Epithelial cell of proximal tubule (primary cell): ENCODE results near the gene CERK.

GRCh38 chr22:46578069-46578436 lies 40.6 kb upstream of the CELSR1 start:
- RAMPAGE, long total RNA = no peak
- RRBS = no CpG with 5 or more reads among the region's 4 CpGs

GRCh38 chr22:46600190-46600829 lies 19.9 kb upstream of the GRAMD4 start:
- RAMPAGE, long total RNA = no peak
- RRBS = no CpG with 5 or more reads among the region's 16 CpGs

DNA sequence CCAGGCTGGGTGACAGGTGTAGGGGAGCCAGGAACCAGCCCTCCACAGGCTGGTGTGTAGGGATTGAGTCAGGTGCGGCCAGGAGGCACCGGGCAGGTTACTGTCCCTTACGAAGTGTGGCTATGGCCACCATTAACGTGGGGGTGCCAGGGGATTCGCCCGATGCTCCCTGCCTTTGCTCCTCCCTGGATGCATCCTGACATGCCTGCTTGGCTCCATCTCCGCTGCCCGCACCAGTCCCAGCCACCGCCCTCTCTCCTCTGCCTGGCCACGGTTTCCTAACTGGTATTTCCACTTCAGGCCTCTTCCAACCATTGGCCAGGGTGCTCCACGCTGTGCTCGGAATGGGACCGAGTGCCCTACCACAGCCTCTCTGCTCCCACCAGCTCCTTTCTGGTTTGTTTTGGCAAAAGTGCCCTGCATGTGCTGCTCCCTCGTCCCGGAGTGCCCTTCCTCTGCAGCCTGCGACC lies 12.8 kb upstream of the GRAMD4 start:
- RAMPAGE, long total RNA = no peak
- RRBS = 86% methylated on average over 2 of the region's 16 CpGs

DNA sequence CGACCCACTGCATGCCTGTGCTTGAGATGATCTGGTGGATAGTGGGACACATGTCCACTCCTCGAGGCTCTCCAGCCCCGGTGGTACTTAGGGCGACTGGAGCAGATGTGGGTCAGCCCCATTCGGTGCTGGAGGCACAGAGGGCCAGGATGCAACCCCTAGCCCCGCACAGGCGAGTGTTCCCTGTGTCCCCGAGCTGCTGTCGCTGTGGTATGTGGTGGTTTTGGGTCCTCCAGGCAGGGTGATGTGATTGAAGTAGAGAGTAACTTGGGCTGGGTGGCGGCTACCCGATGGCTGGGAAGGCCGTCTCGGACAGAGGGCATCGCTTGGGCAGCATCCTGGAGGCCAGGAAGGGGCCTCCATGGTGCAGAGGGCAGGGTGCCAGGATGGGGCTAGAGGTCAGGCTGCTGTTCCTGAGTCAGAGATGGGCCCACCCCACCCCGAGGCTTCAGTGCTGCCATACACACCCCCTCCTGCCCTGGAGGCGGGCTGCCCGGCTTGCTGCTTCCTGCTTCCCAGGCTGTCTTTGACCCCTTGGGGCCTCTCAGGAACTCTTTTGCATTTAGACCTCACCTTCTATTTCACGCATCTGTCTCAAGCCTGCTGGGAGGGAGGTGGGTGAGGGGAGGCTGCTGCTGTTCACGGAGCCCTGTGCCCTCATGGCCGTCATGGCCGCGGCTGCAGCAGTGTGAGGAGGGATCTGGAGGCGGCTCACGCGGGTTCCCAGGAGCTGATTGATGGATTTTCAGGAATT lies 6.7 kb upstream of the GRAMD4 start:
- RAMPAGE, long total RNA = no peak
- RRBS = 52% methylated on average over 3 of the region's 25 CpGs

DNA sequence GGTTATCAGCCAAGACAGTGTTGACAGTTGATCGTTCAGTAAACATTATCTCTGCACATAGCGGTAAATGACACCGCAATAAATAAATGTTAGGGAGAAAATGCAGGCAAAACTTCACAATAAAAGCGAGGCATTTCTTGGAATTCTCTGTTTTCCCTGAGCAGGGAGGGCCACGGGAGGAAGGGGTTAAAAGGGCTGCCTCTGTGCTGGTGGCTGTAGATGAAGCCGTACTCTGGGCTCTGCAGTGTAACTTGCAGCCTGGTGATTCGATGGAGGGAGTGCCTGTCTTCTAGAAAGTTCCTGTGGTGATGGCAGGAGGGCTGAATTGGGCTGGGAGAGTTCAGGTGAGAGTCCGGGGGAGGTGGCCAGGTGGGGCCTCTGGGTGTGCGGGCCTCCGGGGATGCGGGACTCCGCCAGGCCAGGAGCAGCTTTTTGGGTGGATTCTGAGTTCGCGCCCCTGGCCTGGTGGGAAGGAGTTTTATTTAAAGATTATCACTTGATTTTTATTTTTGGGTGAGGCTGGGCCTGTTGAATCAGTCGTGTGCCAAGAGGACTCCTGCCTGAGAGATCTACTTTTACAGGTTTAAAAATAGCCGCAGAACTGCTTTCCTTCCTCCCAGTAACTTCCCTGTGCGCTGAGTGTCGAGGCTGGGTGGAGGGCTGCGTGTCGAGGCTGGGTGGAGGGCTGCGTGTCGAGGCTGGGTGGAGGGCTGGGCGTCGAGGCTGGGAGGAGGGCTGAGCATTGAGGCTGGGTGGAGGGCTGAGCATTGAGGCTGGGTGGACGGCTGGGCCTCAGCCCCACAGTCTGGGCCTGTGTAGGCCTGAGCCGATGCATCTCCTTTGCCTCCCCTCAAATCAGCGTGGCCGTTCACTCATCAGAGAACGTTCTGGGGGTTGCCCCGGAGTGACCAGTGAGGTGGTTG lies 29.7 kb downstream of the GRAMD4 start:
- RAMPAGE, long total RNA = no peak
- RRBS = 92% methylated on average over 3 of the region's 30 CpGs

DNA sequence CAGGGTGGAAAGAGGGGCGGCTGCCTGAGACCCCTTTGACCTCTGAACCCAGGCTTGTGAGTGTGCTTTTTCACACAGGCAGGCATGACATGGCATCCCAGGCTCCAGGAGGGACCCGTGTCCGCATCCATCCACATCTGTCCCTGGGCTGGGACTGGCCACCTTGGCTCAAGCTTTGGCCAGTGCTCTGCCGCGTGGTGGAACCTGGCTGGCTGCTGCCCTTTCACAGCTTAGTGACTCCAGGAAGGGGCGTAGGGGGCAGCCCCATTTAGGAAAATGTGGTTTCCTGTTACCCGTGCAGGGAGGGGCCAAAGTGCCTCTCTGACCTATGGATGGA lies 33.2 kb downstream of the GRAMD4 start:
- RAMPAGE, long total RNA = no peak
- RRBS = no CpG with 5 or more reads among the region's 7 CpGs

DNA sequence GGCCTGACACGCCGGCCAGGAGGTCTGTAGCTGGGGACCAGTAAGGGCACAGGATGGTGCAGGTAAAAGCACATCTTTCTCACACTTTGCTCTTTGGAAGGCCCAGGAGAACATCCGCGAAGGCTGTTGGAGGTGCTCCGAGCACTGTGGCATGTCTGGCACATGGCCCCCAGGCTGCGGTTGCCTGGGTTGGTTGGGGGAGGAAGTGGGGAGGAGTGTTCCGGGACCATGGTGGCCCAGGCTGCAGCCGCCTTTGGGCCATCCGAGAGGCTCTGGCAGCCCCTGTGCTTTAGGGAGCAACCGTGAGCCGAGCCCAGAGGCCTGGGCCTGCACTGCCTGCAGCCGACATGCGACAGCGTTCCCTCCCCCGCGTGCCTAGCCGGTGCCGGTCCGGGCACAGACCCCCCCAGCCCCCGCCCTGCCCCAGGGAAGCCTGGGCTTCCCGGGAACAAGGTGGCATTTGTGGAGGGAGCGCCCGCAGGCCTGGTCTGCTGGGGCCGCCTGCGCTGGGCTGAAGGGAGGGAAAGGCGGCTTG lies 57.9 kb downstream of the GRAMD4 start:
- RAMPAGE, long total RNA = no peak
- RRBS = 83% methylated on average over 3 of the region's 26 CpGs

GRCh38 chr22:46694746-46695612 lies 43.1 kb downstream of the CERK start:
- RAMPAGE, long total RNA = no peak
- RRBS = 100% methylated on average over 1 of the region's 18 CpGs

DNA sequence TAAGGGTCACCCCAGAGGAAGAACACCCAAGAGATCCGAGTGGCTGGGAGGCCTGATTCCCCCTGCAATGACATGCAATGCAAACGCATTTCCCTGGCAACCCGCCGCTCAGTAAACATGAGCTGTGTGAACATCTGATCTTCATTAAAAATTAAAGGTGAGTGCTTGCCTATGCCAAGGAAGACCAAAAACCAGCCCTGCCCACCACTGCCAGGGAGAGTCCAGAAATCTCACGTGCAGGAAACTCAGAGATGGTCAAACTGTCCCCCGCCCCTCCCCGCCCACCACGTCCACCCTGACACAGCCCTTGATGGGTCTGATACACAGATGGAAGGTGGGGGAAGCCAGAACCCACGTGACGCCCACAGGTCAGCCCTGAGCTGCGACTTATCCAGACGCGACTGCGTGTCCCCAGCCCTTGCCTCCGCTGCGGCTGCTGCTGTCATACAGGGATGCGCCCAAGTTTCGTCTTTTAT lies 11.5 kb downstream of the CERK start:
- RAMPAGE, long total RNA = no peak
- RRBS = no CpG with 5 or more reads among the region's 18 CpGs

- RAMPAGE, long total RNA = no peak
- RRBS = 100% methylated on average over 1 of the region's 10 CpGs
These were observed 10.7 kb downstream of the CERK start for GRCh38 chr22:46727260-46727822.

DNA sequence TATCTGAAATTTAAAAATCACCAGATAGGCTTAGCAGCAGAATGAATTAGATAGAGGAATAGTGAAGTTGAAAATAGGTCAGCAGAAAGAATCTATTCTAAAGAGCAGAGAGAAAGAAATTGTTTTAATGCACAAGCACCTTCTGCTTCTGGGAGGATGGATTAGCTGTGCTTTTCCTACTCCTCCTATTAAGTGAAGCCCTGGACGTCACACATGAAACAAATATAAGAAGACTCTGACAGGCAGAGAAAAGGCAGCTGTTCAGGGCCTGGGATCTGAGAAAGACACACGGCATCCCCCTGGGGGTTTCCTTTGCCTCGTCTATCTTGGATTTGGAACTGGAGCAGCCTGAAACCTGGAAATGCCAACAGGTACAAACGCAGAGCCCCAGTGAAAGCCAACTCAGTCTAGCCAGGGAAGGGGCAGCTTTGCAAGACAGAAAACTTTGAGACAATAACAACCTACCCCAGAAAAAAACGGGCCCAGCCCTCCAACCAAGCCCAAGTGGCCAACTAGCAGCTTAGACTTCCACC lies 7.5 kb downstream of the CERK start:
- RAMPAGE, long total RNA = no peak
- RRBS = no CpG with 5 or more reads among the region's 5 CpGs

- RAMPAGE, long total RNA = no peak
- RRBS = 13% methylated on average over 7 of the region's 30 CpGs
These were observed 6.6 kb downstream of the CERK start for GRCh38 chr22:46731240-46732162.

GRCh38 chr22:46734837-46735796 lies 2.9 kb downstream of the CERK start:
- RAMPAGE, long total RNA = no peak
- RRBS = no CpG with 5 or more reads among the region's 14 CpGs

GRCh38 chr22:46737956-46738785 lies at the start of gene CERK:
CERK (minus strand) TSS chr22:46738252.
- RAMPAGE, long total RNA = no peak
- RRBS = 2% methylated on average over 23 of the region's 109 CpGs

GRCh38 chr22:46740928-46741353 lies 2.9 kb upstream of the CERK start:
- RAMPAGE, long total RNA = no peak
- RRBS = no CpG with 5 or more reads among the region's 5 CpGs

GRCh38 chr22:46800608-46801028 lies 38.2 kb downstream of the TBC1D22A start:
- RAMPAGE, long total RNA = no peak
- RRBS = no CpG with 5 or more reads among the region's 5 CpGs

DNA sequence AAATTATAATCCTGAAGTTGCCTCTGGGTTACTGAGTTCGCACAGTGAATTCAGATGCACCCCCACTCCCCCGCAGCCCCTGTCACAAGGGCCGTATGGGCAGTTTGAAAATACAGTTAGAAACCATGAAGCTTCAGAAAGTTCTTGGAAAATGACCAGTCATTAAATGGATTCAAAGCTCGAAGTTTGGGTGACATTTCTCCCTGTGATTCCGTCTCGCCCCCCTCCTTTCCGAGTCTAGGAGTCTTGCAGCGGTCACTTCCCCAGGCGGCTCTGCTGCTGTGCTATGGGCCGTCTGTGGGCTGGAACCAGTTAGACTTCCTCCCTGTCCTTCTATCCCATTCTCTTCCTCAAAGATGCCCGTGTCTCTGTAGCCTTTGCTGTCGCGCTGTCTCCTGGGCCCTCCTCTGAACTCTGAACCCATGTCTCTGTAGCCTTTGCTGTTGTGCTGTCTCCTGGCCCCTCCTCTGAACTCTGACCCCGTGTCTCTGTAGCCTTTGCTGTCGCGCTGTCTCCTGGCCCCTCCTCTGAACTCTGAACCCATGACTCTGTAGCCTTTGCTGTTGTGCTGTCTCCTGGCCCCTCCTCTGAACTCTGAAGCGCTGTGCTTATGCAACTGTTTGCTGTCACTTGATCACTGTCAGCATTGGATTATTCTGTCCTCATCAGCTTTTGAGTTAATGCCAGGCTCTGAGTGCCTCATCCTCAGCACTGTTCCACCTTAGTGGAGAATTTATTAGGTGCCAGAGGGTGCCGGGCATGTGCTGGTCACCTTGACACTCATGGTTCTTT lies 173.1 kb downstream of the TBC1D22A start:
- RAMPAGE, long total RNA = no peak
- RRBS = no CpG with 5 or more reads among the region's 18 CpGs

DNA sequence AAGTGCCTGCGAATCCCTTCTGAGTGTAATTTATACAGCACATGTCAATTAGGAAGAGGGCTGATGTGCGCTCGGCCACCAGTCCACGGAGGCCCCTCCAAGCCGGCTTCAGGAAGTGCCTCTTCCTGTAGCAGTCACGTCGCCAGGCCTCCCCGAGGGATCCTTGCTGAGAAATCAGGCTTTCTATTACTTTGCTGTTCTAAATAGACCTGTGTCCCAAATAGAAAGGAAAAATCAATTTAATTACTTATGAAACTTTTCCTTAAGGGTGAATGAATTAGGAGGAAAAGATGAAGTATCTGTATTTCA lies 180.1 kb downstream of the TBC1D22A start:
- RAMPAGE, long total RNA = no peak
- RRBS = no CpG with 5 or more reads among the region's 8 CpGs

GRCh38 chr22:47129862-47130529 lies 367.5 kb downstream of the TBC1D22A start:
- RAMPAGE, long total RNA = no peak
- RRBS = 92% methylated on average over 7 of the region's 17 CpGs

DNA sequence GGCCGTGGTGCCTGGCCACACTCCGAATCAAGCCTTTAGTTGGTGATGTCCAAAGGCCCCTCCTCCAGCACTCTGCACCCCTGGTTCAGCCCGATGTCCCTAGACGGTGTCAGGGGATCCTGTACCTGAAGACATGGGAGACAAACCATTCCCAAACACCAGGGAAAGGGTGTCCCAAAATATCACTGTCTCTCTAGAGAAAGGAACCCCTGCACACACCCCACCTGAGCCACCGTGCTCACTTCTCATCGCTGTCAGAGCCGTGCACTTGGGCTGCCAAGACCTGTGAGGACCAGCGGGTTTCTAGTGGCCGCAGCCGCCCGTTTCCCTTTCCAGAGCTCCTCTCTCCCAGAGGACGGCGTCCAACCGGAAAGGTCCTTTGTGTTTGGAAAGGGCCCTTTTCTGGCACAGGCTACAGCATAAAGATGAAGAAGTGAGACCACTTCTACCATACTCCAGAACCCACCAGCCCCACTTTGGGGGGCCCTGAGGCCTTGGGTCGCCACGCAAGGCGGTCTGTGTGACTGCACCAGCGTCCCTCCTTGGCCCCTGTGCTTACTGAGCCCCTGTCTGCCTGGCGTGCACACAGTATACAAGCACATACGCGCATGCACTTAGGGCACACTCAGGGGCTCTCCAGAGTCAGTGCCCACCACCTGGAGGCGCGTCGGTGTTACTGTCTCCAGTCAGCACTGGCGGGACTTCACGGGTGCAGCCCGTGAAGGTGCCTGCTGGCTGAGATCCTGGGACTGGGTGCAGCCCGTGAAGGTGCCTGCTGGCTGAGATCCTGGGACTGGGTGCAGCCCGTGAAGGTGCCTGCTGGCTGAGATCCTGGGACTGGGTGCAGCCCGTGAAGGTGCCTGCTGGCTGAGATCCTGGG lies 381.8 kb downstream of the TBC1D22A start:
- RAMPAGE, long total RNA = no peak
- RRBS = no CpG with 5 or more reads among the region's 30 CpGs